Foreskin keratinocyte (primary cell): ENCODE results near the genes MYO1F, ADAMTS10, ZNF317, OR7D2 and OR7E24.

DNA sequence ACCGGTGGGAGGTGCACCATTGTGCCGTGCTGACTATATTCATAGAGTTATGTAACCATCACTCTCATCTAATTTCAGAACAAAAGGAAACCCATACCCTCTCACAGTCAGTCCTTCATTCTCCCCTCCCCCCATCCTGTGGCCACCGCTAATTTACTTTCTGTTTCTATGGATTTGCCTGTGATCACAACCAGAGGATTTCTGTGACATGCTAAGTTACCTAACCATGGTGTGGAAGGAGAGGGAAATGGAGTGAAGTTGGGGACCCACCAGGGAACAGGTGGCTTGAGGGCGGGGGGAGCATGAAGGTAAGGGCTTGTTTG lies 461 bp upstream of the CCL25 start:
- RAMPAGE, total RNA, result no peak

GRCh38 chr19:8209079-8209252 lies 204 bp upstream of the CERS4 start:
- RAMPAGE, total RNA, result no peak

- RAMPAGE, total RNA, result no peak
Observed at GRCh38 chr19:8240324-8241375, 31.5 kb downstream of the CERS4 start.

GRCh38 chr19:8308516-8308996 lies 398 bp upstream of the CD320 start:
- RAMPAGE, total RNA, result no peak

GRCh38 chr19:8334723-8335864 lies 8.0 kb downstream of the KANK3 start:
- RAMPAGE, total RNA, result no peak

DNA sequence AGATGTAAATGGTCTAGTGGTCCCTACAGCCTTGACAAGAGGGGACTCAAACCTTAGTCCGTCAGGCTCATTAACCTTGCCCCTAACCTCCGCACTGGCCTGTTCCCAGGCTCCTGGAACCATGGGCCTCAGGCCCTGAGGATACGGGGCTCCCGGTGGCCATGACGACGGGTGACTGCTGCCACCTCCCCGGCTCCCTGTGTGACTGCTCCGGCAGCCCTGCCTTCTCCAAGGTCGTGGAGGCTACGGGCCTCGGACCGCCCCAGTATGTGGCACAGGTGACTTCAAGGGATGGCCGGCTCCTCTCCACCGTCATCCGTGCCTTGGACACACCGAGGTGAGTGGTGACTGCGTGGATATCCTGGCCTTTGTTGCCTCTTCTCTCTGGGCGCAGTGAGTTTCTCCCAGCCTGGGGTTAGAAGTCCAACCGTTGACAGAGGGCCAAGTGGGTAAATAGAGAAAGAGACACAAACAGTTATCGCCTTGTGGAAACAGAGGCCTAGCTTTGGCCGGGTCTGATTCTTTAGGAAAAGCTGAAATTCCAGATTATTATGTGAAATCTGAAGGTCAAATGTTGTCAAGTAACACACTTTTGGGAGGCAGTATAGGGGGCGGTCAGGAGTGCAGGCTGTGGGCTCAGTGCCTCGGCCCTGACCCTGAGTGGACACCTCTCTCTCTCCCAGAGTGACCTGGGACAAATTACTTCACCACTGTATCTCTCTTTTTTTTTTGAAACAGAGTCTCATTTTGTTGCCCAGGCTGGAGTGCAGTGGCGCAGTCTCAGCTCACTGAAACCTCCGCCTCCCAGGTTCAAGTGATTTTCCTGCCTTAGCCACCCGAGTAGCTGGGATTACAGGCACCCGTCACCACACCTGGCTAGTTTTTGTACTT lies 8.8 kb downstream of the MARCHF2 start:
- RAMPAGE, total RNA, result no peak

DNA sequence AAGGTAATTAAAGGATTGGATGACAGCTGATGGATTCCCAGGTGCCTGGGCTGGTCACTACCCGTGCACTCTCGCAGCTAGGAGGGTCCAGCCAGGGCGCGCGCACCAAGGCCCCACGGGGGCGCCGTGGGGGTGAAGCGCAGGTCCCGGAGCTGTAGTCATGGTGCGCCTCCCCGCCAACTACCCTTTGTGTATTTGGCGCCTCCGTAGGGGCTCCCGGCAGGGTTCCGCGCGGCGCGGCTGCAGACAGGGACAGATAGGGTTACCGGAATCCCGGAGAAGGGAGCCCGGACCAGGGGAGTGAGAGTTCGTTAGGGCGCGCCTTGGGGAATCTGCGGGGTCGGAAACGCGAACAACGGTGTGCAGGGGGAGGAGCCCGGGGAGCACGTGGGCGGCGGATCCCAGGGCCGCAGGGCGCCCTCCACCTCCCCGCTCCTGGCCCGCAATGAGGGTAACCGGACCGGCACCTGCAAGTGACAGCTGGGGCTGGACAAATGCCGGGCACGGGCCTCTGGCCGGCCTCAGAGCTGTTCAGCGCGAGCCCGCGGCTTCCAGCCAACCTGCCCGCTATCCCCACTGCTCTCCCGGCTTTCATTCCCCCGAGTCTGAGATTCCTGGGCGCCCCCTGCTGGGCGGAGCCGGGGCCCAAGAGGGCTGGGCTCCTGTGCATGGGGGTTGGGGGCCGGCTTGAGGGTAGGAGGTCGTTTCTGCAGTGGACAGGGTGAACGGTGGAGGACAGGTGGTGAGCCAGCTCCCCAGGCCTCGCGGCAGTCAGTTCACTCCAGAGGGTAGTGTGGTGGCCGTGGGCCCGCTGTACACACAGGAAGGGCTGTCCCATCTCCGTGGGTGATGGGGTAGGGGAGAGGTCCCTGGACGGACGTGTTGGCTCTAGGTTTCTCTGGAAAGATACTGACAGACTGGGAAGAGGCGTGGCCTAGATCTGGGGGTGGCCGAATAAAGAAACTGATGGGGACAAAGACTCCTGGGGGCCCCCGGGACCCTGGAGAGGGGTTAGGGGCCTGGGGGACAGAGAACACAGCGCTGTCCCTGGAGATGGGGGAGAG lies 3.6 kb upstream of the PRAM1 start:
- RAMPAGE, total RNA, result no peak

DNA sequence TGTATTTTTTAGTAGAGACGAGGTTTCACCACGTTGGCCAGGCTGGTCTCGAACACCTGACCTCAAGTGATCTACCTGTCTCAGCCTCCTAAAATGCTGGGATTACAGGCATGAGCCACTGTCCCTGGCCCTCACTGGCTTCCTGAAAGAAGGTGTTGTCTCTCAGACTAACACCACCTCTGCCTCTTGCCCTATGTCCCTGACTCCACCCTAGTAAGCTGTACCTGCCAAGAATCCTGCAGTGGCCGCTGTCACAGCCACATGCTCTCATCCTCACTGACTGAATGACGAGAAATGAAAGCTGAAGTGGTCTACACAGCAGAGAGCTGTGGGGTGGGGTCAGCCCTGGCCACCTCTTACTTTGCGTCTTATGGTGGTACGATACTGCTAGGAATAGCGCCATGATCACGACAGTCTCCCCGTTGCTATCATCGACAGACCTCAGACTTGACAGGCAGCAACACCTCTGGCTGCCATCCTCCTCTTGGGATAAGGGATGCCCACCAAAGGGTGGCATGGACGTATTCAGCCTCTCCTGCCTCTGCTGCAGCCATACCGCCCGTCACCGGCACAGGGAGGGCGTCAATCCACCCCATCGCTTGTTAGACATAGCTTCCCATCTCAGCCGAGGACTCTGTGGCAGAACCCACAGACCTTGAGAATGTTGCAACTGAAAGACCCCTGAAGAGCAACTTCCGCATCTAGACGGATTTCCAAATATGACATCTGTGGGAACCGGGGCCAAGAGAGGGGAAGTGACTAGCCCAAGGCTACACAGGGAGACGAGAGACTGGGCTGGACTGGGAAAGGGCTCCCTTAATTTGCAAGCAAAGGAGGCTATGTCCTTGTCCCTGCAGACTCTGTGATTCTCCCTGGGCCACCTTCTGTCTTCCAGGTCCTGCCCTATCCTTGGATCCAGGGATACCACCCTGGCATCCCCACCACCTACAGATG lies 796 bp downstream of the MYO1F start:
- RAMPAGE, total RNA, result no peak

- RAMPAGE, total RNA, result no peak
Observed at GRCh38 chr19:8577123-8577838, at the start of gene MYO1F. Gene MYO1F (minus strand): TSS chr19:8577442.

GRCh38 chr19:8610149-8611292 lies at the start of gene ADAMTS10:
Gene ADAMTS10 (minus strand): TSS chr19:8610715.
- RAMPAGE, total RNA, result no peak

GRCh38 chr19:9140156-9140962 lies at the start of gene ZNF317:
Gene ZNF317 (plus strand): TSS chr19:9140397.
- RAMPAGE, total RNA, result no peak

GRCh38 chr19:9178792-9179114 lies at the start of gene OR7D2:
Gene OR7D2 (plus strand): TSS chr19:9178979.
- RAMPAGE, total RNA, result no peak

DNA sequence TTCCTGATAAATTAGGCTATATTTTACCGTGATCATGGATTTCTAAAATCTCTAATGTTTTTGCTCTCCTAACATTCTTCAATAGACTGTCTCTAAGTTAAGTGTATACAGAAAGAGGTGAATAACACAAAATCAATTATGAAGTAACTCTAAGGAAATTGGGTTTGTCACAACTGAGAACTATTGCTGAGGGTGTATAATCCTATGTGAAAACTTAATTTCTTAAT lies at the start of gene OR7E24:
TSS of gene OR7E24 (plus strand) at position 160 of the 227 bp plus-strand sequence.
- RAMPAGE, total RNA, result no peak

- RAMPAGE, total RNA, result no peak
Observed at GRCh38 chr19:9767608-9768061, 903 bp downstream of the ZNF846 start.

DNA sequence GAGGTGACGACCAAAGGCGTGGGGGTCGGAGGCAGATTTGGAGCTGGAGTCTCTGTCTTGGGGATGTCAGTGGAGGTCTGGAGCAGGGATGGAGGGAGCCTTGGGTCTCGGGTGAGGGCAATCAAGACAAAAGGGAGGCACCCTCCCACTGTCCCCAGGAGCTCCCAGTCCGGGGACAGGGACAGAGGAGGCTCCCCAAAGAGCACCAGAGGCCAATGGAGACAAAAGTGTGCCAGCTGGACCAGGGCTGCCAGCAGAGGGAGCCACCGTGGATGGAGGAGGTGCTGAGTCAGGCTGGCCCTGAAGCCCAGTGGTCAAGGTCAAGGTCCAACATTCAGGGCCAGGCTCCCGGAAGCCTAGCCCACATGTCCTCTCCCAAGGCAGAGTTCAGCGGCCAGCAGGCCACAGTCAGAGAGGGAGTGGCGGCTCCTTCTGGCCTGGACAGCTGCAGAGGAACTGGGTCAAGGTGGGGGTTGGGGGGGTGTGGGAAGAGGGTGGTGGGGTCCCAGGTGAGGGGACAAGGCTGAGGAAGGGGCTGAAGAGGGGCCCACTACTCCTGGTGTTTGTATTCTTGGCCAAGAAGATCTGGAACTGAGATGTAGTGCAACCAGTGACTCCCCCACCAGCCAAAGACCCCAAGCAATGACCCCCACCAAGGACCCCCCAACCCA lies 8.4 kb downstream of the COL5A3 start:
- RAMPAGE, total RNA, result no peak

- RAMPAGE, total RNA, result no peak
Observed at GRCh38 chr19:10037136-10037745, 24.0 kb downstream of the RDH8 start.

GRCh38 chr19:10109542-10110034 lies 1.9 kb upstream of the P2RY11 start:
- RAMPAGE, total RNA, result no peak

DNA sequence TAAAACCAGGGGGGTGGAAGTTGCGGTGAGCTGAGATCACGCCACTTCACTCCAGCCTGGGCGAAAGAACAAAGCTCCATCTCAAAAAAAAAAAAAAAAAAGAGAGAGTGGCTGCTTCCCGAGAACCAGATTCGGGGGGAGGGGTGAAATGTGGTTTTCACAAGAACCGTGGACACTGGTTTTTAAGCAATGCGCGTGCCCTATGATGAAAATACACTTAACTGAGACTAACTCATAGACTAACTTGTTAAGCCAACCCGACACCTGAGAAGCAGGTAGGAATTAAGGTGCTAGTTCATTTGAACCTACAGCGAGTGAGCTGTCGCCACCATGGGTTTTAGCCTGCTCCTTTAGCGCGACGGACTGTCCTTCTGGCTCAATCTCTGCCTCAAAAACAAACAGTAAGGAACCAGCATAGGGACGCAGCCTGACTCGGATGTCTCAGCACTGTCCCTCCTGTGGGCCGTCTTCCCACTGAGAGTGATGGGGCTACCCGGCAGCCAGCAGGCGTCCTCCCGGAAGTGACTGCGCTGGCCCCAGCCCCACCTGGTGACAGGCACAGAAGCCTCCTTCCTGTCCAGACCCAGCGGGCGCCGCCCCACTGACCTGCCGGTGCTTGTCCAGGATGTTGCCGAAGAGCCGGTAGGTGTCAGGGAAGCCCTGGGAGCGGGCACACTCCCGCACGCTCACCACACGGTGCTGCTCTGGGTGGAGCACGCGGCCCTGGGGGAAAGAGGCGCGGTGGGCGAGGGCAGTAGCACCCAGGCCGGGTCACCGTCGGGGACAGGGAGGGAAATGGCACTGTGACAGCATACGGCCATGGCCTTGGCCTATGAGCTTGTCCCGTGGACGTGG lies 15.7 kb upstream of the EIF3G start:
- RAMPAGE, total RNA, result no peak

- RAMPAGE, total RNA, result no peak
Observed at GRCh38 chr19:10173832-10174323, 20.9 kb downstream of the DNMT1 start.

GRCh38 chr19:10416147-10417337 lies 3.8 kb upstream of the PDE4A start:
- RAMPAGE, total RNA, result no peak